Diencephalon (tissue), 2 donors: Measurements from ENCODE around the genes NAGPA, ALG1 and TMEM114.

DNA sequence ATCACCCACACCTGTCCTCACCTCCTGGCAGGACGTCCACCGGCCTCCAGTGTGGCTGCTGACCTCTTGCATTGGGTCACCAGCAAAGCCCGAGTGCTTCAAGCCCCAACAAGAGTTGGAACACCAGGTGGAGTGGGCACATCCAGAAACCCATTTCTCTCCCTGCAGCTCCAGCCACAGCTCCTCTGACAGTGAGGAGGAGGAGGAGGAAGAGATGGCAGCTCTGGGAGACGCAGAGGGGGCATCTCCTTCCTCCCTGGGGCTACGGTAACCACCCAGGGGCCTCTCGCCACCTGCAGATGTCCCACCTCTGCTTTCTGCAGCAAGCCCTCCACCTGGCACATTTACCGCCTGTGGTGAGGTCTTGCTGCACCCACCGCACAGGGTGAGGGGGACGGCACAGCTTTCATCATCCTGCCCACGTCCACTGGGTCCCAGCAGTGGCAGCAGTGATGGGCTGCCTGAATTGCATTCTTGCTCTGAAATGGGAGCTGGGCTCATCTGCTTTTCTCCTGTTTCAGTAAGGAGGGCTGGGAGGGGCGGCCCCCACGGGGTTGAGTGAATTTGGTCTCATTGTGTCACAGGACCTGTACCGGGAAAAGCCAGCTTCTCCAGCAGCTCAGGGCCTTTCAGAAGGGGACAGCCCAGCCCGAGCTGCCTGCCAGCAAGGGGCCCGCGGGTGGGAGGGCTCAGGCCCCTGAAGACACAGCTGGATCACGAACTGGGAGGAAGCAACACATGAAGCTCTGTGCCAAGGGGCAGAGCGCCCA lies 12.6 kb downstream of the DNAAF8 start:
- RAMPAGE, long total RNA, result no peak

- RAMPAGE, long total RNA, result no peak
Measured at GRCh38 chr16:4859639-4860225, 12.5 kb downstream of the UBN1 start.

DNA sequence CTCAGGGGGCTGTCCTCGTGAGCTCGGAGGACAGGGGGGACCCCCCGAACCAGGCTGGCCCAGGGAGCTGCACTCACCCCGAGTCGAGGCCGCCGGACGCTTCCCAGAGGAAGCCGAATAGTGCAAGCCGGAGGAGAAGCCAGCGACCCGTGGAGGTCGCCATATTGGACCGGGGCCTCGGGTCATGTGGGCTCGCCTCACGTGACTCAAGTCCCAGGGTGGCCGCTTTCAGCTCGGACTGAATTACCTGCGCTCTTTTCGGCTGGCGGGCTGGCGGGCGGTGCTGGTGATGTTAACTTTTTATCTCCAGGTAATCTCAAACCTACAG lies at the start of gene NAGPA:
NAGPA (minus strand) TSS at position 184 of the 328 bp plus-strand sequence.
- RAMPAGE, long total RNA, result start-site peak on the plus strand centred at position 89 of the sequence, 328 bp wide, 33 and 35 reads in 2 replicates

- RAMPAGE, long total RNA, result no peak
Measured at GRCh38 chr16:5058471-5059029, 7.2 kb downstream of the C16orf89 start.

GRCh38 chr16:5065268-5065781 lies 431 bp downstream of the C16orf89 start:
- RAMPAGE, long total RNA, result no peak

- RAMPAGE, long total RNA, result start-site peak on the plus strand at chr16:5071836-5071843, 140 and 98 reads in 2 replicates
Measured at GRCh38 chr16:5071528-5072577, at the start of gene ALG1. ALG1 (plus strand) TSS chr16:5071843.

DNA sequence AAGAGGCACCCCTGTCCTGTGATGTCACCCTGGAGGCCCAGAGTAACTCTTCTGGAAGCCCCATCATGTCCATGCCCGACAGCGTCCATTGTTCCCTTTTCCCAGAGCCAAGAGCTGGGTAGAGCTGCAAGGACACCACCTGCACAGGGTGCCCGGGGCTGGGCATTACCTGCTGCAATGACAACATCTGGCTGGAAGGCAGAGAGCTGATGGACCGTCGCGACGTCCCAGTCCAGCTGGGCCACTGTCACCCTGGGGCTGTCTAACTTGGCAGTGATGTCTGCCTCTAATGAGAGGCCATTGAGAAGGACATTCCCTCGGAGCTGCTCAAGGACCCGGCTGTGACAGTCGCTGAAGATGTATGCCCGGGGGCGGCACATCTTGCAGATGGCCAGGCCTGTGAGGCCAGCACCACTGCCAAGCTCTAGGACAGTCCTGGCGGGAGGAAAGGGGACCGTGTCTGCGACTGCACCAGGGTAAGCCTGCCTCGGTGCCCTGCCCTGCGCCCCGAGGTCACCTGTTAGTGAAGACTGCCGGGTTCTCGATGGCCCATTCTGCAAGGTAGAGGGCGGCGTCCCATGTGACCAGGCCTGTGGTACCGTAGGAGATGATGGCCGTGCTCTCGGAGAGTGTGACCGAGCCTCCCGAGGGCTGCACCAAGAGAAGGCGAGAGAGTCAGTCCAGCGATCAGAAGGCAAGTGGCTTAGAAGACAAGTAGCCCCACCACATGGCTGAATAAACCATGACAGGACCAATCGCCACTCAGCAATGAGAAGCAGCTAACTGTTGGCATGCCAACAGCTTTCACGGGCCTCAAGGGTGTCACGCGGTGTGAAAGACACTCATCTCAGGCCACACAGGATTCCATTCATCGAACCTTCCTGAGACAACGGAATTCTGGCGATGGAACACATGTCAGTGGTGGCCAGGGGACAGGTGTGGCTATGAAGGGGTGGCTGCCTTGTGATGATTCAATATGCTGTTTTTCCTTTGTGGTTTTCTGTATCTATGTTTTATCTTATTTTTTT lies 7.4 kb downstream of the EEF2KMT start:
- RAMPAGE, long total RNA, result no peak

GRCh38 chr16:5134758-5135389 lies 37.3 kb upstream of the EEF2KMT start:
- RAMPAGE, long total RNA, result no peak

- RAMPAGE, long total RNA, result no peak
Measured at GRCh38 chr16:7335168-7335732, 1255.1 kb downstream of the TMEM114 start.

DNA sequence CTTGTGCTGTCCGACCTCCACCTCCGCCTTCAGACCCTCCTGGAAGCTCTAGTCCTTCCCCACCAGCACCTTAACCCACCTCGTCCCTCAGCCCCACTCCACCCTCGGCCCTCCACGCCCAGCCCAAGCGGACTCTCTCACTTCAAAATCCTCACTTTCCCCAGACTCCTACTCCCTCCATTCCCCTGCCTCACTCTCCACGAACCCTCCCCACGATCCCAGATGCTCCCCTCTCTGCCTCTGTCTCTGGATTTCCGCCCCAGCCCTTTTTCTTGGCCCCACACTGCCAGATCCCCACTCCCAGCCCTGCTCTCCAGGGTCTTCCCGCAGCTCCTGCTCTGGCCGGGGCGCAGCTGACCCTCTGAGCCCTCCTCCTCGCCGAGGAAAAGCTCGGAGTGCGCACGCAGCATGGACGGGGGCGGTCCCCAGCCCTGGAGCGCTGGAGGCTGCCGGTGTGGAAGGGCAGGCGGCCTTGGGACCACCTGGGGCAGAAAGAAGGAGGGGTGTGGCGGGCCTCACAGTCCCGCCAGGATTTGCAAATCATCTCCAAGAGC lies at the start of gene TMEM114:
TMEM114 (minus strand) TSS at position 397 of the 554 bp plus-strand sequence.
- RAMPAGE, long total RNA, result no peak

GRCh38 chr16:8641403-8642593 lies 20.3 kb downstream of the METTL22 start:
- RAMPAGE, long total RNA, result no peak

DNA sequence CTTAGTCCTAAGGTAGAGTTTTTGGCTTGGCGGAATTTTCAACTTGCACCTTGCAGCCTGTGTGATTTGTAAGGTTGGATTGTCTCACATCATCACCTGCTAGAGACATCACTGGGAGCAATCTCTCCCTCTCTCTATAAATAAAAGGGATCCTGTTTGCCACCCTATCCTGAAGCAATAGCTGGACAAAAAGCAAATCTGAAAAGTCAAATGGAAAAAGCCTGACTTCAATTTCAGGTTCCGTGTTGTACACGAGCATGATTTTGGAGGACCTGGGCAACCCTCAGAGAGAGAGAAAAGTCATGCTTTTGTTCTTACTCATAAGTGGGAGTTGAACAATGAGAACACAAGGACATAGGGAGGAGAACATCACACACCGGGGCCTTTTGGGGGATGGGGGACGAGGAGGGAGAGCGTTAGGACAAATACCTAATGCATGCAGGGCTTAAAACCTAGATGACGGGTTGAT lies 22.9 kb upstream of the ABAT start:
- RAMPAGE, long total RNA, result no peak

DNA sequence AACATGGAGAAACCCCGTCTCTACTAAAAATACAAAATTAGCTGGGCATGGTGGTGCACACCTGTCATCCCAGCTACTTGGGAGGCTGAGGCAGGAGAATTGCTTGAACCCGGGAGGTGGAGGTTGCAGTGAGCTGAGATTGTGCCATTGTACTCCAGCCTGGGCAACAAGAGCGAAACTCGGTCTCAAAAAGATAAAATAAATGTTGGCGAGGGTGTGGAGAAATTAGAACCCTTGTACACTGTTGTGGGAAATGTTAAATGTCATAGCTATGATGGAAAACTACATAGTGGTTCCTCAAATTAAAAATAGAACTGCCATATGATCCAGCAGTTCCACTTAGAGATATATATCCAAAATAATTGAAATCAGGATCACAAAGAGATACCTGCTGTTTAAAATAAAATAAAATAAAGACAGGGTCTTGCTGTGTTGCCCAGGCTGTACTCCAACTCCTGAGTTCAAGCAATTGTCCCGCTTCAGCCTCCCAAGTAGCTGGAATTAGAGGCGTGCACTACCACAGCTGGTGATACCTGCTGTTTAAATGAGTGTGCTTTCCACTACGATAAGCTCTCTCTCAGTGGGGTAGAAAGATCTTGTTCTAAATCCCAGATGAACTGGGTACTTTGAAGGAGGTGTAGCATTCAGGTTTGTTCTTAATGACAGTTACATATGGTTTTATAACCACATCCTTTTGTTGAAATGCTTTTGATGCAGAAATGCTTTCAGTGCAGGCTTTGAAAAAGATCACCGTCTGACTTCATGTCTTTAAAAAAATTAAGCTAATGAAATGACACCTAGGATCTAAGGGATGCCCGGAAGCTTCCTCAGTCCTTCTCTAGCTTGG lies 19.1 kb downstream of the PMM2 start:
- RAMPAGE, long total RNA, result no peak

DNA sequence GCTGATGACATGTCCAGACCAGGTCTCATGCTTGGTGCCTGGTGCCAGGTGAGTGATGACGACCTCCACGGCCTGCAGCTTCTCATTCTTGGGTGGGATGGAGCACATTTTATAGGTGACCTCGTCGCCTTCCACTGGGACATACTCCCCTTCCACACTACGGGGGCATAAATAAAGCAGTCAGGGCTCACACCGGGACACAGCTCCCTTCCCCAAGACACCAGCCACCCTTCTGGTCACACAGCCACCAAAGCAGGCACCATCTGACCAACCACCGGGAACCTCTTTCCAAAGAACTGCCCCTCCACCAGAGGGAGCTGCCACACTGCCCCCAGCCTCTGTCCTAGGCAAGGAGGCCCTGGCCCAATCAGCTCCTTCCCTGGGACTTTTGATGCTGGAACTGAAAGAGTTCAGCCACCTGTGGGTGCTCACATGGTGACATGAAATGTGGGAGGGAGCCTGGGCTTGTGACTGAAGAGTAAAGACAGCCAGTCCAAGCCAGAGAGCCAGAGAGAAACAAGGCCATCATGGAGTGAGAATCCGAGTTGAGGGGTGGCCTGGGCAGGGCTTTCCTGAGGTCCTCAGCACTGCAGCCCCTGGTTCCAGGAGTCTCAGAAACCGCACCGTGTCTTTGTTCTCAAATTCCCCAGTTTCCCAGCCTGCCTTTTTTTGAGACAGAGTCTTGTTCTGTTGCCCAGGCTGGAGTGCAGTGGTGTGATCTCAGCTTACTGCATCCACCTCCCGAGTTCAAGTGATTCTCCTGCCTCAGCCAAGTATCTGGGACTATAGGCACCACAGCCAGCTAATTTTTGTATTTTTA lies 13.4 kb downstream of the CARHSP1 start:
- RAMPAGE, long total RNA, result no peak

- RAMPAGE, long total RNA, result no peak
Measured at GRCh38 chr16:8863951-8864149, 5.0 kb downstream of the CARHSP1 start.

GRCh38 chr16:8869064-8869437 lies 245 bp upstream of the CARHSP1 start:
- RAMPAGE, long total RNA, result no peak

GRCh38 chr16:9102701-9103241 lies 11.3 kb downstream of the HAPSTR1 start:
- RAMPAGE, long total RNA, result no peak

- RAMPAGE, long total RNA, result no peak
Measured at GRCh38 chr16:9103242-9104219, 12.1 kb downstream of the HAPSTR1 start.

- RAMPAGE, long total RNA, result no peak
Measured at GRCh38 chr16:9541697-9542702, 450.6 kb downstream of the HAPSTR1 start.

GRCh38 chr16:10080409-10080781 lies 101.8 kb downstream of the GRIN2A start:
- RAMPAGE, long total RNA, result no peak